PC-3 (cell line): ENCODE data around the genes NES, PEAR1 and ETV3.

DNA sequence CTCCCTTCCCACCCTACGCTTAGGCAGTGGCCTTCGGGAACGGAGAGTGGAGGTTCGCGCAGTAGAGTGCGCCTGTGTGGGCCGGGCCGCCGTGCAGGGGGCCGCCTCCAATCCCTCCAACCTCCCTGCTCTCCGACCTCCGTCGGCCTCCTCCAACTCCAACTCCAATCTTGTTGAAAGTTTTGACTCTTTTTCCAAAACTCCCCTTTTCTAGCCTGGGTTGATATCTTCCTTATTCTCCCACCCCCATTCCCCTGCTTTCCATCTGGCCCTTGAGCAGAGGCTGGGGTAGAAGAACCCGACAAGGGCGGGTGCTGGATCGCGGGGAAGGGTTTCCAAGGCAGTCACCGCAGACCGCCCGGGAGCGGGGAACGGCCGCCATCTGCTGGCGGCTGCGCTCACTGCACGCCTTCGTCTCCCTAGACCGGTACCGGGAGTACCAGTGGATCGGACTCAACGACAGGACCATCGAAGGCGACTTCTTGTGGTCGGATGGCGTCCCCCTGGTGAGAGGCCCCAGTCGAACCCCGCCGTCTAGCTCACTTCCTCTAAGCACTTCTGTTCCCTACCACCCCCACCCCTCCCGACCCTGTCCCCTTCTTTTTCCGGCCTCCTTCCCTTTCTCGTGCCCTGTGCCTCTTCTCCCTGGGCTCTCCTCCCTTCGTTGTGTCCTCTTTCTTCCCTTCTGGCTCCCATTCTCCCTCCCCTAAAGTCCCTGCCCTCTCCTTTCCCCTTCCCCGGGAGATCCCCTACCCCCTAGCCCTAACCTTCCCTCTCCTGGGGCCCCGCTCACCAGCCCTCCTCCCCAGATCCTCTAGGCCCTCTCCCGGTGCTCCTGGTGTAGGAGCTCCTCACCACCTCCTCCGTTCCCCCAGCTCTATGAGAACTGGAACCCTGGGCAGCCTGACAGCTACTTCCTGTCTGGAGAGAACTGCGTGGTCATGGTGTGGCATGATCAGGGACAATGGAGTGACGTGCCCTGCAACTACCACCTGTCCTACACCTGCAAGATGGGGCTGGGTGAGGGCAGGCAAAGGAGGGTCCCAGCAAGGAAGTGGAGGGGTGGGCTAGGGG lies 15.7 kb downstream of the BCAN start:
- RAMPAGE, long total RNA = no peak

- RAMPAGE, long total RNA = no peak
Observed at GRCh38 chr1:156662098-156662790, 15.0 kb downstream of the NES start.

GRCh38 chr1:156667439-156668702 lies 9.3 kb downstream of the NES start:
- RAMPAGE, long total RNA = no peak

DNA sequence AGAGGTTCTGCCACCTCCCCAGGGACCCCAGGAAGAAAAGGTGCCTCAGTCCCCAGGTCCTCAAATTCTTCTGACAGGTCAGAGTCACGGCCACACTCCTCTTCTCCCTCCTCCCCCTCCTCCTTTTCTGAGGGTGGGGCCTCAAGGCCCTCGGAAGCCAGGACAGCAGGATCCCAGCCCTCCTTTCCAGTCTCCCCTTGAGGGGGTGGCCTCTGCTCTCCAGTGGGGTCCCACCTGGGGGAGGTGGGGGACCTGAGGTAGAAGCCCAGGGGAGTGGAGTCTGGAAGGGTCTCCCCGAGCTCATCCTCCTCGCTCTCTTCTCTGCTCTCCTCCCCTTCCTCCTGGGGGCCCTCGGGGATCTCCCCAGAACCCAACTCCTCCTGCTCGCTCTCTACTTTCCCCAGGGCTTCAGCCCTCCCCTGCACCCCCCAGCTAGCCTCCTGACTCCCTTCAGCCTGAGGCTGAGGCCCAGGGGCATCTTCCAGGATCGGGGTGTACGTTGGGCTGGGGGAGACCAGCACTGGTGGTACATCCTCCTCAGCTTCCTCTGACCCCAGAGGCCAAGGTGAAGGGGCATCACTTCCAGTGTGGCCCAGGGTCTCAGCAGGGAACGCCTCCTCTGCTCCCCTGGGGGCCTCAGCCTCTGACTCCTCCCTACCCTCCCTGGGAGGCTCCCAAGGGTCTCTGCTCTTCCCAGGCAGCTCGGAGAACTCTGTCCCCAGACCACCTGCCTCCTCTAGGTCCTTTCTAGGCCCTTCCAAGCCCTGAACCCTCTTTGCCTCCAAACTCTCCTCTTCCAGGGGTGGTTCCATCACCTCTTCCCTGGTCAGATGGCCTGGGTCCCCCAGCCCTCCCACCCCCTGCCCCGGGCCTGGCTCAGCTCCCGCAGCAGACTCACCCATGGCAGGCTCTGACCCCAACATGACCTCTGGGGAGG lies 6.9 kb downstream of the NES start:
- RAMPAGE, long total RNA = no peak

GRCh38 chr1:156676546-156677708 lies at the start of gene NES:
NES (minus strand) TSS chr1:156677407.
- RAMPAGE, long total RNA = no peak

DNA sequence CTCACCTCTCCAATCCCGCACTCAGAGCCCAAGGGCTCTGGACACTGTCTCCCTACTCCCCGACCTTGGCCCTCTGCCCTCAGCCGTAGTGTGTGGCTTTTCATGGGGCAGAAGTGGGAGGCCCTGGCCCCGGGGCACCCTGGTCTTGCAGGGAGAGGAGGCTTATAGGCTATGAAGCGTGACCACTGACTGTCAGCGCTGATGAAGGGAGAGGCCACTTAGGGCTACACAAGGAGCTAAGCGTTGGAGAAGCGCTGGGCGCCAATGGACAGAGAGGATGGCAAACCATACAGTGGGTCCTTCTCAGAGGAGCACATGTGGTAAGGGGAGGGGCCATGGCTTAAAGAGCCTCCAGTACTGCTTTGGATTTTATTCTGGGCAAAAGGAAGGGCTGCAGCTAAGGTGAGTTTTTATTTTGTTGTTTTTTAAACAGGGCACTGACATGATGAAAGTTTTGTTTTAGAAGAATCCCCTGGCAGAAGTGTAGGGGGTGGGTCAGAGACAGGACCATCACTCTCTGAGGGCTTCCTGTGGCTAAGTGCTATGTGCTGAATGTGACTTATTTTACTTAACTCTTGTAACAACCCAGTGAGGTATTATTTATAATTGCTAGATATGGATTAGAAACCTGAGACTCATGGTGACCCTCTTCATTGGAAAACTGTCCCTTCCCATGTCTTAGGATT lies 7.8 kb downstream of the CRABP2 start:
- RAMPAGE, long total RNA = no peak

DNA sequence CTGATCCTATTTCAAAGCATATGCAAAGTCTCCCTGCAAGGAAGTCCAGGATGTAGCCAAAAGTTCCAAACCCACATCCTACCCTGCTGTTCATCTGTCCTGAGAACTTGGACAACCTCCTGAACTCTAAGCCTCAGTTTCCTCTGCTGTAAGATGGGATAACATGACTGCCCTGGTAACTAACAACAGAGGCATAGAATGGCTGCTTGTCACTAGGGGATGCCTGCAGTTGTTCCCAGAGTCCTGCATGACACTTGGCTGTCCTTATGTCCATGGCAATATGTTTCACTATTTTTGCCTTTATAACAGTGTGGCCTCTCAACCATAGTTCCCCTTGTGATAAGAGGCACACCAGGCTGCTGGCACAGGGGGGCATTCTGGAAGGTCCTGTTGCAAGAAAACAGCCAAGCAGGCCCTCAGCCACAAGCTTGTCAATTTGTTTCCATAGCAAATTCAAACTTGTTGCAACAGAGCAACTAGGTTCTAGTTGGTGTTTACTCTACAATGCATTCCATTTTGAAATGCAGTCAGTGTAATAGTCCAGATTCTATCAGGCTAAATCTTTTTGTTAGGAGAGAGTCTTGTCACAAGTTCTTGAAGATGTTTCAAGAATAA lies 1.5 kb upstream of the HDGF start:
- RAMPAGE, long total RNA = no peak

GRCh38 chr1:156866526-156867012 lies 5.9 kb downstream of the NTRK1 start:
- RAMPAGE, long total RNA = no peak

- RAMPAGE, long total RNA = no peak
Observed at GRCh38 chr1:156893322-156894515, at the start of gene PEAR1. PEAR1 (plus strand) TSS chr1:156893718.

GRCh38 chr1:156913211-156914094 lies 7.0 kb upstream of the LRRC71 start:
- RAMPAGE, long total RNA = no peak

GRCh38 chr1:156993338-156993975 lies 52.1 kb downstream of the ARHGEF11 start:
- RAMPAGE, long total RNA = no peak

- RAMPAGE, long total RNA = no peak
Observed at GRCh38 chr1:157033109-157033510, 12.4 kb downstream of the ARHGEF11 start.

DNA sequence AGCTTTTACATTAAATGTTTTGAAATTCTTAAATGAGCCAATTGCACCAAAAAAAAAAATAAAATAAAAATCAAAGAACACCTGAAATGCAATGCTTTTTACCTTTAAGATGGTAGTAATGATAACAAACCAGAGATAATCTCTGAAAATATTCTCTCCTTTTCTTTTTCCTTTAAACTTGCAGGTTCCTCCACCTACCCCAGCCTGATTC lies 606 bp downstream of the ARHGEF11 start:
- RAMPAGE, long total RNA = no peak

- RAMPAGE, long total RNA = no peak
Observed at GRCh38 chr1:157138131-157139252, at the start of gene ETV3. ETV3 (minus strand) TSS chr1:157138395.

DNA sequence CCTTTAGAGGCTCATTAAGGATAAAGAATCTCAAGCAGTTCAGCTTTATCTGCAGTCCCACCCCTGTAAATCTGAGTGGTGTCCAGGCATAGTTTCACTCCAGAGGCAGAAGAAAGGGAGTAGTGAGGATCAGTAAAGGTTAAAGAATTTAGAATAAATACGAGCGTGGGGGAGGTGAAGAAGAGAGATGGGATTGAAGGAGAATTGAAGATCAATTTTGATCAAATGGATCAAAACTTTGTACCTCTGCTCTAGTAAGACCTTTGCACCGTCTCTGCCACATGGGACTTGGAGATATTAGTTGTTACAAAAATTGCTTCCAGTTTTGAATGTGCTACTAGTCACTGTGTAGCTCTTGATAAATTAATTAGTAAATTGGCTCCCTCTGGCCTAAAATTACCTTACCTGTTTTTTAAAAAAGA lies 1.1 kb upstream of the ETV3 start:
- RAMPAGE, long total RNA = no peak

DNA sequence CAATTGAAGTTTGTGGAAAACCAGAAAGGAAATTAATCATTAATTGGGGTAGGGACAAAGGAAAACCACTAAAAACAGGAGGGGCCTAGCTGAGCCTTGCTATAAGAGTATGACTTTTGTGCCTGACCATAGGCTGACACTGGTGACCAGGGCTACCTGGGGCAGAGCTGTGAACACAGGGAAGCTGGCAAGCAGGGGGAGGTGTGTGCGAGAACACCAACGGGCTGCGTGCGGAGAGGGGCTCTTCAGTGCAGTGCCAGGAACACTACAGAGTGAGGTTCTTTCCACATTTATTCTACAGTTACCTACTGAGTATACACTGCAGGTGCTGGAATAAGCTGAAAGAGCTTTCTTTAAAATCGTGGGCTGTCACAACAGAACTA lies 102.6 kb upstream of the ETV3 start:
- RAMPAGE, long total RNA = no peak

DNA sequence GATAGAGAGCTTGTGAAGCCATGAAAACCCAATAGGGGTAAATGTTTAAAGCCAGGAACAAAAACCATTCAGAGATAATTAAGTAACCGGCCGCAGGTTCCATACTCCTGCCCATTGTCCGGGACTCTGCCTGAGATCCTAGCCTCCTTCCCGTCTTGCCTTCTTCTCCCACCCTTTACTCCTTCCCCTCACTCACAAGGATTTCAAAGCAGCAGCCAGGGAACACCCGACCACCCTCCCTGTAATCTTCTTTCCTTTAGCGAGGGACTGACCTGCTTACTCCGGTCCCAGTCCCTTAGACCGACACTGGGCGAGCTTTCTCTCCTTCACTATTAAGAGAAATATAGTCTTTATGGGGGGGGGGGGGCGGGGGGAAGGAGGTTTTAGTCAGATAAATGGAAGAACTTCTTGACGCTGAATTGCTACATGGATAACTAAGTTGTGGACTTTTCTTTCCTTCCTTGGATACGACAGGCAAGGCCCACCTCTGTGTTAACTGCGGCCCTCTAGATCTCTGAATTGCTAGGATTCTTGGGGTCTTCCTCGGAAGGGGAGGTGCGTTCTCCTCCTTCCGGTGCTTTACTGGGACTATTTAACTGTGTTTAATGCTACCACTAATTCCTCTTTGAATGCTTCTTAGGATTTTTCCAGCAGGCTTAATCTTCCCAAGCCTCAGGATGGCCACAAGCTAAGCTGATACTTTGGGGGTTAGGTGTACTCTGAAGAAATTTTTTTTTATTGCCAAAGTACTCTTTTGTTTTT lies 21.1 kb downstream of the KIRREL1 start:
- RAMPAGE, long total RNA = no peak

DNA sequence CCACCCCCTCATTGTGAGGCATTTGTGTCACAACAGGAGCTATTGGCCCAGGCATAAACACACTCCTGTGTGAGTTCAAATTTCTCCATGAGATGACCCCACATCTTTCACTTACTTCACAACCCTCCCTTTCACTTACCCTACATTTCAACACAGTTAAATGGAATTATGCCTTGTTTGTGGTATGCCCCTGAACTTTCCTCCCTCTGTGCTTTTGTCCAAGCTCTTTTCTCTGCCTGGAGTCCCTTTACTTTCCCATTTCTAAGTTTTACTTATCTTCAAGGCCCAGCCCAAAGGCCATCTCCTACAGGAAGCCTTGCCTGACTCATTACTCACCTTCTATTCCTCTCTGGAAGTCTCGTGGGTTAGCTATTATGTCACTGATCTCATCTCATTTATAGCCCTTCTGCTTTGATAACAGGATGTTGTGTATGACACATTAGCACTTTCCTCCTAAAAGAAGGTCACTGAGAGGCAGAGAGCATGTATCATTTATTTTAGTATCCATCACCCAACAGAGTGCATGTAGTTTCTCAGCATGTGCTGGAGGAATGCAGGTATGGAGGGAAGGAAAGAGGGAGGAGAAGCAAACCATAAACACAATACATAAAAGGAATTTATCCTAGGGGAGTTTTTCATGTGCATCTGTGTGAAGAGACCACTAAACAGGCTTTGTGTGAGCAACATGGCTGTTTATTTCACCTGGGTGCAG lies 26.1 kb downstream of the SMIM42 start:
- RAMPAGE, long total RNA = no peak

GRCh38 chr1:158177590-158178398 lies 2.9 kb upstream of the CD1D start:
- RAMPAGE, long total RNA = no peak

DNA sequence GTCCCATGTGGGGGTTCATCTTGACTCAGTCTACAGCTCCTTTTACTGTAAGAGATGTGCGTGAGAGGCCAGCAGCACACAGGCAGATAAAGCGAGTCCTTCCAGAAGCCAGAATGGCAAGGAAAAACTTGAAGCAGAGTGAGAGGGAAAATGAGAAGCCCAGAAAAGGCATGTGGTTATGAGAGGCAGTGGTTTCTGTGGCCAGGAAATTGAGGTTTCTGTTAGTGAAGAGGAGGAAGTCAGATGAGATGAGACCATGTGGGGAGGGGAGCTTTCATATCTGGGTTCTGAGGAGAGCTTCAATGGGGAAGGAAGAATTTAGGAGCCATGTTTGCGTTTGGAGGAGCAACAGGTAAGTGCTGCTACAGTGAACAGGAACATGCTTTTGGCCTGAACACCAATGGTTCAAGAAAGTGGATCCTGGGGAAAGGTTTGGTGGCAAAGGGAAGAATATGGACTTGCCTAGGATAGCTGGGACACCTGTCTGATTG lies 6.1 kb upstream of the CD1A start:
- RAMPAGE, long total RNA = no peak